Measurements from ENCODE around the gene USP9X.

- RRBS, 2 experiments: no CpG with 5 or more reads among the region's 52 CpGs
CAGE:
- cytosol, long polyA minus RNA: no peak
- cytosol, long polyA plus RNA: no peak
- long polyA plus RNA: no peak
- nucleus, long polyA minus RNA: no peak
- nucleus, long polyA plus RNA: no peak
These were observed 35.4 kb downstream of the BCOR start for GRCh38 chrX:40061944-40063243.

DNA sequence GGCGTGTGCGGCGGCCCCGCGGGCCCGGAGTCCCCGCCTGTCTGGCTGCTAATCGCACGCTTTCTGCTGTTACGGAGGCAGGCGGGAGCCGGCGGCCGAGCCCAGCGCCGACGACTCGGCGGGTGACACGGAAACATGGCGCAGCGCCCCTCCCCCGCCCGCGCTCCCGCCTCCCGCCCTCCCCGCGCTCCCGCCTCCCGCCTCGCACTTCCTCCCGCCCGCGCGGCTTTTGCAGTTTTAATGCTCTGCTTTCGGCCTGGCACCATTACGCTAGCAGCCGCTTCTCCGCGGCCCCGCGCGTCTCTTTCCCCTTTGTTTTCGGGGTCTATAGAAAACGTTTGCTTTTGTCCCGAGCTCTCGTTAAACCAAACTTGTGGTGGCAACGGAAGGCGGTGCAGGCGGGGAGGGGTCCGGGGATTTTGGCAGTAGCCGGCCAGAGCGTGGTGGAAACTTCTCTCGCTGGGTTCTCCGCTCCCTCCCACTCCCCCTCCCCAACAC lies 8.7 kb upstream of the BCOR start:
- RRBS, 2 experiments: under 1 to 2% methylated on average over 15 of the region's 56 CpGs
CAGE:
- cytosol, long polyA minus RNA: no peak
- cytosol, long polyA plus RNA: no peak
- long polyA plus RNA: no peak
- nucleus, long polyA minus RNA: no peak
- nucleus, long polyA plus RNA: no peak

DNA sequence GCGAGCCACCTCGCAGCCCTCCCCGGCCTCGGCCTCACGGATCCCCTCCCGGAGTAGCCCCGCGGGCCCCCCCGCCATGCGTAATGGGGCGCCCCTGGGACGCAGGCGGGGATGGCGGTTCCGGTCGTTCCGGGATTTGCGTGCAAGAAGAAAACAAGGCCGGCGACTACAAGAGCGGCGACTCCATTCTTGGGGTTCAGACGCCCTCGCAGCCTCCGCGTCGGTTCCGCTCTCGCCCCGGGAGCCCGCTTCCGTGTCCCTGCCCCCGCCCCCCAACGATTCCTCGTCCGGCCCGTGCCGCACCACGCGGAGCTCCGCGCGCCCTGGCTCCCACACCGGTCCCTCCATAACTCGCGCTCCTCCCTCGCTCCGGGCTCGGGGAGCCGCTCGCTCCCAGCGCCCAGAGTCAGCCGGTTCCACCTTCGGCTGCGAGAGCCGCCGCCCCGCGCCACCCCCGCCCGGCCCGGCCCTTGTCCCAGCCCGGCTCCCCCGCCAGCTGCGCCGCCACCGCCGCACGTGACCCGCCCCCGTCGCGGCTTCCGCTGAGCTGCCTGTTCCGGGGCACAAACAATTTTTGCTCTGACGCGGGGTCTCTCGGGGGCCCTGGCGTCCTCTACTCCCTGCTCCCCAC lies 78.7 kb upstream of the BCOR start:
- RRBS, 2 experiments: 2% methylated on average over 66 of the region's 79 CpGs
CAGE:
- cytosol, long polyA minus RNA: no peak
- cytosol, long polyA plus RNA: no peak
- long polyA plus RNA: no peak
- nucleus, long polyA minus RNA: no peak
- nucleus, long polyA plus RNA: no peak

GRCh38 chrX:40262717-40263693 lies 165.2 kb upstream of the BCOR start:
- RRBS, 2 experiments: no CpG with 5 or more reads among the region's 11 CpGs
CAGE:
- cytosol, long polyA minus RNA: no peak
- cytosol, long polyA plus RNA: no peak
- long polyA plus RNA: no peak
- nucleus, long polyA minus RNA: no peak
- nucleus, long polyA plus RNA: no peak

- RRBS, 2 experiments: no CpG with 5 or more reads among the region's 17 CpGs
CAGE:
- cytosol, long polyA minus RNA: no peak
- cytosol, long polyA plus RNA: no peak
- long polyA plus RNA: no peak
- nucleus, long polyA minus RNA: no peak
- nucleus, long polyA plus RNA: no peak
These were observed 108.8 kb upstream of the ATP6AP2 start for GRCh38 chrX:40471719-40472572.

DNA sequence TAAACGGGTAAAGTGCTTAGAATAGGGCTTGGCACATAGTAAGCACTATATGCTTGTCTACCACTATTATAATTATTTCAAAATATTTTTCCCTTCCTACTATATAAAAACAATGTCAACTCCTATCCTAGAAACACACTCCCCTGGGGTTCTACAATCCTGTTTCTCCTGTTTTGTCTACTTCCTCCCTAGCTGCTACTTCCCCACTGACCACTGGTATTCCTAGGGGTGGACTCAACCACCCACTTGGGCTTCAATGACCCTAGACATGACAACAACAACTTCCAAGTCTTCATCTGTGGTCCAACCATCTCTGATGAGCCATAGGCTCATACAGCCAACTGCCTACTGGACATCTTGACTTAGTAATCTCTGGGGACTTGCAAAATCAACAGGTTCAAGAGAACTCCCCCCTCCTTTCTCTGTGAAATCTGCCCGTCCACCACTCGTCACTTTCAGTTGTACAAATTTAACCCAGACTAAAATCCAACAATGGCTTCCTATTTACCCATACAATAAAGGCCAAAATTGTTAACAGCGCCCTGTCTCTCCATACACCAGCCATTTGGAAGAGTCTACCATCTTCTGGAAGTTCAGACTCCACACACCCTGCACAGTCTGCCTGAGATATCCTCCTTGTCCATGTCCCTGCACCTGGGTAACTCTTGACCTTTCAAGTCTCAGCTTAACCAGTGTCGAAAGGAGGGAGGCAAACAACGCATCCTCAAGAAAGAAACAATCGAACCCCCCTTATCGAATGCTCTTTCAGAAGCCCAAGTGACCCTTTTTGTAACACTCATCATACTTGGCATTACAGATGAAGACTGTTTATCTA lies 22.0 kb upstream of the CXorf38 start:
- RRBS, 2 experiments: no CpG with 5 or more reads among the region's 8 CpGs
CAGE:
- cytosol, long polyA minus RNA: no peak
- cytosol, long polyA plus RNA: no peak
- long polyA plus RNA: no peak
- nucleus, long polyA minus RNA: no peak
- nucleus, long polyA plus RNA: no peak

GRCh38 chrX:40945185-40945827 lies 139.9 kb upstream of the USP9X start:
- RRBS, 2 experiments: no CpG with 5 or more reads among the region's 5 CpGs
CAGE:
- cytosol, long polyA minus RNA: no peak
- cytosol, long polyA plus RNA: no peak
- long polyA plus RNA: no peak
- nucleus, long polyA minus RNA: no peak
- nucleus, long polyA plus RNA: no peak

- RRBS, 2 experiments: no CpG with 5 or more reads among the region's 7 CpGs
CAGE:
- cytosol, long polyA minus RNA: no peak
- cytosol, long polyA plus RNA: no peak
- long polyA plus RNA: no peak
- nucleus, long polyA minus RNA: no peak
- nucleus, long polyA plus RNA: no peak
These were observed 83.2 kb upstream of the USP9X start for GRCh38 chrX:41001943-41002469.

DNA sequence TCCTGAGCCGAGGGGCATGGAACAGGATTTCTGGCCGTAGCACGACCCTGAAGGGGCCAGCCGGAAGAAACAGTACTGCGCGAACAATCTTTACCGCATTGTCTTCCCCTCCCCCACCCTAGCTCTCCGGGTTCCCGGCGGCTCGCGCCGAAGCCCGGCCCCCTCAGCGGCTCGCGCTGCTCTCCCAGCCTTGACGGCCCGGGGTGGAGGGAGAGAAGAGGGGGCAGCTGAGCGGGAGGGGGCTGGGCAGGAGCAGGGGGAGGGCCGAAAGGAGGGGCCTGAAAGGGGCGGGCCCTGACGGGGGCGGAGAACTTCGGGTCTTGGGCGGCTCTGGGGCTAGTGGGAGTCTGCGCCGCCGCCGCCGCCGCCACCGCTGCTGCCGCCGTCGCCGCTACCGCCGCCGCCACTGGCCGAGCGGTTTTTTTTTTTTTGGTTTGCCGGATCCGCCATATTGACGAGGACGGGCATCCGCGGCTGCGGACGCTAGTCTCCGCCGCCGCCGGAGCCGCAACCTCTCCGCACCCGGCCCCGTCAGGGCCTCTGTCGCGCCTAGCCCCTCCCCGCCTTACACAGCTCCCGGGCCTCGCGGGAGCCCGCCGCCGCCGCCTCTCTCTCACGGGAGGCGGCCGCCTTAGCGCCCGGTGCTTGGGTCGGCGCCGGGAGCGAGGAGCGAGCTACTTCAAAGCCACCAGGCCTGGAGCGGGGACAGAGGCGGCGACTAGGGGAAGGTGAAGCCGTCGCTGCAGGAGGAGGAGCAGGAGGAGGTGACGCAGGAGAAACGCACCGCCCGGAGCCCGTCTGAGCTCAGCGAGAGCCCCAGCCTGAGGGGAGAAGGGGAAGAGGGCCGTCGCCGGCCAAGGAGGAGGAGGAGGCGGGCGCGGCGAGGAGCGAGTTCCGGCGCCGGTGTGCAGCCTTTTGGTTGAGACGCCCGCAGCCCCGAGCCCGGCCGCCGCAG lies at the start of gene USP9X:
Gene USP9X, plus strand, starts transcription at position 433 of the 955 bp plus-strand sequence.
- RRBS, 2 experiments: 2 to 3% methylated on average over 54 to 55 of the region's 106 CpGs
CAGE:
- cytosol, long polyA minus RNA: start-site peak on the plus strand centred at position 440 of the sequence, 23 bp wide, 28 reads
- cytosol, long polyA plus RNA: no peak
- long polyA plus RNA: start-site peak on the plus strand centred at position 676 of the sequence, 746 bp wide, 21 and 38 reads in 2 replicates
- nucleus, long polyA minus RNA: start-site peak on the plus strand centred at position 329 of the sequence, 27 bp wide, 8 reads
- nucleus, long polyA plus RNA: start-site peak on the plus strand centred at position 365 of the sequence, 136 bp wide, 10 and 21 reads in 2 replicates

DNA sequence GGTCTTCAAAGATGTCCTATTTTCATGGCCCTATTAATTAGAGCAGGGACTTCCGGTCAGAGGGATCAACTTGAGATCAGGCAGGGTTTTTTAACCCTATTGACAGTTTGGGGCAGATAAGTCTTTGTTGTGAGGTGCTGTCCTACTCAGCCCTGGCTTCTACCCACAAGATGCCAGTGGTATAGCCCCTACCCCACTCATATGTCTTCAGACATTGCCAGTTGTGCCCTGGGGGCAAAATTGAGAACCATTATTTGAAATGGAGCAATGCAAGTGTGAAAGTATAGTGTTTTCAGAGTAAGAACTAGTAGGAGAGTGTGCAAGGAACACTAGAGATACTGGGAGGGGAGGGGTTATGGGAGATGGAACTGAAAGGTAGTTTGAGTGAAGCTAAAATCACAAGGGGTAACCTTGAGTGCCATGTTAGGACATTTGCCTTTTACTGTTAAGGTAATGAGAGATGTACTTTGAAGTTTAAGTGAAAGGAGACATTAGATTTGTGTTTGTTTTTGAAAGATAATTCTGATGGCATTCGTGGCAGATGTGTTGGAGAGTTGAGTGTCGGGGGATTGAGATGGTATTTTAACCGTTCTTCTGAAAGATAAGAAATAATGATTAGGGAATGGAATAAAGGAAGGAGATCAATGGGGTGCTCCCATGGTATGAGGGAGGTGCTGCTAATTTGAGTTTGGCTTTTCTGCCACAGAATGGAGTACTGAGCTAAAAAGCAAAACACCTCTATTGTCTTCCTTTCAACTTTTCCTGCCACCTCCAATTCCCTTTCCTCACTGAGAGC lies 10.2 kb downstream of the USP9X start:
- RRBS, 2 experiments: no CpG with 5 or more reads among the region's 4 CpGs
CAGE:
- cytosol, long polyA minus RNA: no peak
- cytosol, long polyA plus RNA: no peak
- long polyA plus RNA: no peak
- nucleus, long polyA minus RNA: start-site peak on the plus strand centred at position 486 of the sequence, 42 bp wide, 19 reads
- nucleus, long polyA plus RNA: no peak

GRCh38 chrX:41101382-41101604 lies 16.0 kb downstream of the USP9X start:
- RRBS, 2 experiments: no CpG with 5 or more reads among the region's 5 CpGs
CAGE:
- cytosol, long polyA minus RNA: no peak
- cytosol, long polyA plus RNA: no peak
- long polyA plus RNA: no peak
- nucleus, long polyA minus RNA: no peak
- nucleus, long polyA plus RNA: no peak

- RRBS, 2 experiments: no CpG with 5 or more reads among the region's 9 CpGs
CAGE:
- cytosol, long polyA minus RNA: no peak
- cytosol, long polyA plus RNA: no peak
- long polyA plus RNA: no peak
- nucleus, long polyA minus RNA: no peak
- nucleus, long polyA plus RNA: no peak
These were observed 71.5 kb downstream of the USP9X start for GRCh38 chrX:41156358-41157518.

- RRBS, 2 experiments: no CpG with 5 or more reads among the region's 4 CpGs
CAGE:
- cytosol, long polyA minus RNA: no peak
- cytosol, long polyA plus RNA: no peak
- long polyA plus RNA: no peak
- nucleus, long polyA minus RNA: no peak
- nucleus, long polyA plus RNA: no peak
These were observed 80.7 kb downstream of the USP9X start for GRCh38 chrX:41165841-41166348.

DNA sequence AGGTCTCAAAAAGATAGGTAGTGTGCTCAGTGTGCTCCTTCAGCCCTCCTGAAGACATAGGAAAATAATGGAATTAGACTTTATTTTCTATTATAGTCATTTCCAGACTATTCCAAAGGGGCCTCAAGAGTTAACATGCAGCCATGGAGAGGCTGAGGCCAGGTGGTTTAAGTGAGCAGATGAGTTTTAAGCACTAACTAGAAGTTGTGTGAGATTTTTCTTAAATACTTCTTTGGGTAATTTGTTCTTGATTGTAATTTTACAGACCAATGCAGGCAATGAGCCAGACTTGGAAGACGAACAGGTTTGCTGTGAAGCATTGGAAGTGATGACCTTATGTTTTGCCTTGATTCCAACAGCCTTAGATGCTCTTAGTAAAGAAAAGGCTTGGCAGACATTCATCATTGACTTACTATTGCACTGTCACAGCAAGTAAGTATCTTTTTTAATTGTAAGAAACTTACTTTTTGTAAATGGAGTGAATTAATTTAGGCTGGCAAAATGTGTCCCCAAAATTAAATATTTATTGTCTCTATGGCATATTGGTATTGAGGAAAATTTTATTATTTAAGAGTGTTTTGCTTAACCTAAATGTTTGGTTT lies 103.9 kb downstream of the USP9X start:
- RRBS, 2 experiments: no CpG with 5 or more reads among the region's 1 CpG
CAGE:
- cytosol, long polyA minus RNA: no peak
- cytosol, long polyA plus RNA: no peak
- long polyA plus RNA: no peak
- nucleus, long polyA minus RNA: no peak
- nucleus, long polyA plus RNA: no peak

DNA sequence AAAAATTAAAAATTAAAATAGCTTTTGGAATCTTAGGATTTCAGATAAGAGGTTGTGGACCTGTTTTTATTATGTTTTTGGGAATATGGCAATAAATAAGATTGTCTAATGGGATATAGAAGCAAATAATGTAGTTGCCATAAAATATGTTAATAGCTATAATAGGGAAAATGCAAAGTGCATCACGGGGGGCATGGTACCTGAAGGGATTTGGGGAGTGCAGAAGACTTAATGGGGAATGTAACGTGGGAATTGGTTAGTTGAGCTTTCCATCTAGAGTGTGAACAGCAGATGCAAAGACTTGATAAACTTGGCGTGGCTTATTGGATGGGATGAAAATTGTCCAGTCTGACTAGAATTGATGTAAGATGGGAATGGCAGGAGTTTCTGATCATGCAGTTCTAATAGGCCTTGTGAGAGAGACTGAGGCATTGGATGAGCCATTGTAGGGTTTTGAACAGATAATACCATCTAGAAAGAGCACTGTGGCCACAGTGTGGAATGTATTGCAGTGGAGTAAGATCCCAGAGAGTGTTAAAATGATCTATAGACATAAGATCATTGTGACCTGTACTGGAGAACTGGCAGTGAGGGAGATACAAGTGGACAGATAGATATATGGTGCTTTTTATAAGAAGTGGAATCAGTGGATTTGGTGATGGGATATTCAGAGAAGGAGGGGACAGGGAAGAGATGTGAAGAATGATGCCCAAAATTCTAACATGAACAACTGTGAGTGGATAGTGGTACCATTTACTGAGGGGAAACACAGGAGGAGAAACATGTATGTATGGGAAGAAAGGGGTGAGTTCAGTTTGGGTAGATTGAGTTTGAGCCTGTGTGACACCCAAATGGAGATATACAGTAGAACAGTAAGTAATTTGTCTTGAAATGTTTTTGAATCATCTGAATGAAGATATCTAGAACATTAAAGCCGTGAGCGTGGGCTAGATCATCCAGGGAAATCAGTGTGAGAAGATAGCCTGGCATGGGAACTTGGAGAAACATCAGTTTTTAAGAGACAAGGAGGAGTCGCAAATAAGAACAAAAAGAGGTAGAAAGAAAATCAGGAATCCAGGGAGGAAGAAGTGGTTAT lies 112.3 kb upstream of the DDX3X start:
- RRBS, 2 experiments: no CpG with 5 or more reads among the region's 6 CpGs
CAGE:
- cytosol, long polyA minus RNA: no peak
- cytosol, long polyA plus RNA: no peak
- long polyA plus RNA: no peak
- nucleus, long polyA minus RNA: no peak
- nucleus, long polyA plus RNA: start-site peak on the plus strand centred at position 538 of the sequence, 815 bp wide, 45 and 35 reads in 2 replicates

DNA sequence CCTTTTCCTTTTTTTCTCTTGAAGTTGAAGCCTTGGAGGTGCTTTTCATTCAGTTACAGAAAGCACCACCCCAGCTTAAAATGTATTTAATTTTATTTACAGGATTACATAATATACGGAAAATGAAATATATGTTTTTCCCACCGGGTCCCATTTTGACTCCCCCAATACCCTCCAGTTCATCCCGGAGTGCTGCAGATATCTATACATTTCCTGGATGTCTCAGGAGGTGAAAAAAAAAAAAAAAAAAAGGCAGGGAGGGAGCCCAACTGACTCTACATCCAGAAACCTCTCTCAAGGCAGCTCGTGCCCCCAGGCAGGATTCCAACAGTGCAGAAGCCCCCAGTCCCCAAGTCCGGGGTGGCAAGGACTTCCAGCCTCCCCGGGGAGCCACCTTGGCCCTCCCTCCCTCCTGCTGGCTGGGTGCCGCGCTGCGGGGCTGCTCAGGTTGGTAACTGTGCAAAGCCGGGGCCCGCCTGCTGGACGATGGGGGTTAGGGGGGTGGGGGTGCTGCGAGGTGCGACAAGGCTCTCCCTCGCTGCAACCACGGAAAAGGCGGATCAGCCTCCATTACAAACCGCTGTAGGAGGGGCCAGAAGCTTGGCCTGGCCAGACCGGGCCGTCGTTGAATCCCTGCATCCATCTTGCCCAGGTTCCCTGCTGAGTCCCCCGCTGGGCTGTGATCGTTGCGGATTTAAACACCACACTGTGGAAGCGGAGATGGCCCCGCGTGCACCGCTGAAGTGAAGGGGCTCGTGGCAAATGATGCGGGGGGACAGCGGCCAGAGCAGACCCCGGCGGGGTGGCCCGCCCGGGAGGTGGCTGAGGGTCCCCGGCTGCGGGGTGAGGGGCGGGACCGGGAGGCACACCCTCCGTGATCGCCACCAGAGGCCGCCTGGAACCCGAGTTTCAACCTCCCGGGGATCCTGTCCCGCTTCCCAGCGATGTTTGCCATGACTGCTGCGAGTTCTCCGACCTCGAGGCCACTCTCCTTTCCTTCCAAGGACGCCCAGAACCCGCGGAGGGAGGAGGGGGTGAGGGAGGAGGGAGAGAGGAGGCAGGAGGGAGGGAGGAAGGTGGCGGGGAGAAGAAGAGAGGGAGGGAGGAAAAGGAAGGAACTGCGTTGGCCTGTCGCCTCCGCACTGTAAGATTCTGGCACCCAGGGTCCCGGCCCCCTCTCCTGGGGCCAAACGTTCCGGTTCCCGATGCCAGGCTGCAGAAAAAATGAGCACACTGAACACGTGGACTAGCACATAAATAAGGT lies 58.1 kb upstream of the DDX3X start:
- RRBS, 2 experiments: under 1 to 2% methylated on average over 9 of the region's 61 CpGs
CAGE:
- cytosol, long polyA minus RNA: no peak
- cytosol, long polyA plus RNA: no peak
- long polyA plus RNA: no peak
- nucleus, long polyA minus RNA: no peak
- nucleus, long polyA plus RNA: no peak

- RRBS, 2 experiments: no CpG with 5 or more reads among the region's 12 CpGs
CAGE:
- cytosol, long polyA minus RNA: no peak
- cytosol, long polyA plus RNA: no peak
- long polyA plus RNA: no peak
- nucleus, long polyA minus RNA: no peak
- nucleus, long polyA plus RNA: no peak
These were observed 28.0 kb downstream of the NYX start for GRCh38 chrX:41475057-41475634.

DNA sequence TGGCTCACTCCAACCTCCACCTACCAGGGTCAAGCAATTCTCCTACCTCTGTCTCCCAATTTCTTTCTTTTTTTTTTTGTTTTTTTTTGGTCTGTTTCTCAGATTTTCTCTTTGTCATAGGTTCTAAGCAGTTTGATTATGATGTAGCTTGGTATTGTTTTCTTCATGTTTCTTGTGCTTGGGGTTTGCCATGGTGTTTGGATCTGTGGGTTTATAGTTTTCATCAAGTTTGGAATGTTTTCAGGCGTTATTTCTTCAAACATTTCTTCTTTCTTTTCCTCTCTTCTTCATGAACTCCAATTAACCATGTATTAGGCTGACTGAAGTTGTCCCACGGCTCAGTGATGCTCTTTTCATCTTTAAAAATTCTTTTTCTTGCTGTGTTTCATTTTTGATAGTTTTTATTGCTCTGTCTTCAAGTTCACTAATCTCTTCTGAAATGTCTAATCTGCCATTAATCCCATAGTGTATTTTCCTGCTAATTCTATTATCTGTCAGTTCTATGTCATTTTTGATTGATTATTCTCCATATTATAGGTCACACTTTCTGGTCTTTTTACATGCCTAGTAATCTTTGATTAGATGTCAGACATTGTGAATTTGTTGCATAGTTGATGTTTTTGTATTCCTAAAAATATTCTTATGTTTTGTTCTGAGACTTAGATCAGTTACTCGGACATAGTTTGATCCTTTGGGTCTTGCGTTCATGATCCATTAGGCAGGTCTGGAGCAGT lies 115.5 kb upstream of the GPR34 start:
- RRBS, 2 experiments: no CpG with 5 or more reads among the region's 4 CpGs
CAGE:
- cytosol, long polyA minus RNA: no peak
- cytosol, long polyA plus RNA: no peak
- long polyA plus RNA: no peak
- nucleus, long polyA minus RNA: no peak
- nucleus, long polyA plus RNA: no peak

DNA sequence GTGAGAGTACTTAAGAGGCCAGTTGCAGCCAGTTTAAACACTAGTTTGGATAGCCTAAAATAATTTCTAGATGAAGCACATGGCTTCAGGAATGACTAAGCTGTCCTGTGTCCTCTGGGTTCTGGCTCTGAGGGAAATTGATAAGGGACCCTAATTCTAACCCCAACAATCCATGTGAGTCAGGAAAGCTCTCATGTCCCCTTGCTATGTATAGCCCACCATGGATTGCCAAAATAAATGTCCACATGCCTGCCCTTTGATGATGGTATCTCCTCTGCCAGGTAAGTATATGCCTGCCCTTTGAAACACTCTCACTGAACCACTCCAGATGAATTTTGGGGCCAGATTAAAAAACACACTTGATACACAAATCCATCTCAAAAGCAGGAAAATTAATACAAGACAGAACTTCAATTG lies 3.4 kb upstream of the GPR82 start:
CAGE:
- cytosol, long polyA minus RNA: no peak
- cytosol, long polyA plus RNA: no peak
- long polyA plus RNA: no peak
- nucleus, long polyA minus RNA: no peak
- nucleus, long polyA plus RNA: no peak

- RRBS, 2 experiments: no CpG with 5 or more reads among the region's 4 CpGs
CAGE:
- cytosol, long polyA minus RNA: no peak
- cytosol, long polyA plus RNA: no peak
- long polyA plus RNA: no peak
- nucleus, long polyA minus RNA: no peak
- nucleus, long polyA plus RNA: no peak
These were observed 37.1 kb downstream of the GPR82 start for GRCh38 chrX:41760941-41761660.

Data from HepG2 (cell line).